Hematopoietic multipotent progenitor cell (in vitro differentiated cells): ENCODE data around the gene RAB23.

DNA sequence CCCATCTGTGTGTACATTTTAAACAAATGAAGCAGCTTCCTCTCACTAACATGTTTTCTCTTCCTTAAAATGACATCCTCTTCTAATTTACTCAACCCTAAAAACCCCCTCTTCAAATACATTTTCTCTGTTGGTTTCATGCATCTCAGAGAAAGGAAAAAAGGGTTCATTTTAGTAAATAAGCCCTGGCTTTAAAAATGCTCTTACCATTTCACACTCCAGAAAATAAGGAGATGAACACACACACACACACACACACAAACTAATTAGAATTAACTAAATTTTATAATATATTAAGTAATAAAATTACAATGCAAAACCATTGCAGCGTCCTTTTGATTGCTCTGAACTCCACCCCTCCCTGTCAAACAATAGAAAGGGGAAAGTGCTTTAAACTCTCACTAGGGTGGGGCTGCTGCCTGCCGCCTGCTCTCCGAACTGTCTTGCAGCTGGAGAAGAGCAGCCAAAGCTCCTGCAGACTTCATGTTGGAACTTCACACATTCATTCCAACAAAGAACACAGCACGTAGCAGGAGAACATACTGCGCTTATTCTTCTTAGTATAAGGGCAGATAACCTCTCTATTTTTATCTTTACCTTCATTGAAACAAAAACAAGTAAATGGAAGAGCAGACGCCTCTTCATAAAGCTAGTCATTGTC, 83.3 kb downstream of the GCLC start:
- CAGE, long polyA plus RNA, result no peak

DNA sequence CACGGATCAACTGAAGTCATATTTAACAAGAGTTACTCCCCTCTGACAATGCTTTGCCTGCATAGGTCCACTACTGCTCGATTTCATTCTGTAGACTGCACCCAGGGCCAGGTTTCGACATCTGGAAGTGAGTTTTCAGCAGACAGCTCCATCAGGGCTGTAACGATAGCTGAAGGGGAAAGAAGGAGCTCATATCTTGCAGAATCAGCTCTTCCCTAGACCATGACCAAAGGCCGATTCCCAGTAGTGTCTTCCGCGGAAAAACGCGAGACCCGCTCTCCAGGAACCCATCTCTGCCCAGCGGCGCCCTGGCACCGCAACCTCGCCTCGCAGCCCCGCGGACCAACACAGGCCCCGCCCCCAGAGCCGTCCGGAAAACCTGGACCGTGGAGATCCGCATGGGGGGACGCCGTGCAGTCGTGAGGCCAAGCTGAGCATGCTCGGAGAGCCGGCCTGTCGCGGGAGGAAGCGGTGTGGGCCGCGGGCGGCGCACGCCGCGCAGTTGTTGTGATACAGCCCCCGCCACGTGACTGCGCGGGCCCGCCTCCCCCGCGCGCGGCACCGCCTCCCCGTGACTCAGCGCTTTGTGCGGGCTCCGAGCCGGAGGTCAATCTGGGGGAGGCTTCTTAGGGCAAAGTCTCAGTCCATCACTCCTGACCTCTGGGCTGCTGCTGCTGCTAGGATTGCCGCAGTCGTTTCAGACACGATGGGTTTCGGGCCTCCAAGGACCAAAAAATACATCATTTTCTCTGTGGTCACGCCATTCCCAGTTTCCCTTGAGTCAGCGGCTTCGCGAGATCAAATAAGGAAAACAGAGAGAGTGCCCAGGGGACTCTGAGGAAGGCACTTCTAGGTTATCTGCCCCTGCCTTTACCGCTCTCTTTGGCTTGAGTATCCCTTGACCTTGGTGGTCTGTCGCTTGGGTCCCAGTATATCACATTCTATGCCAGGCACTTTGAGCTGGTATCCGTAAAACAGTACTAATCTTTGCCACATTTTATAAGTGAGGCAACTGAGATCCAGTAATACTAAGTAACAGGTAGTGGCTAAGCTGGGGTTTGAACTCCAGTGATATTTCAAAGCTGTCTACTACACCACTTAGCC, 3.1 kb upstream of the GCLC start:
- CAGE, long polyA plus RNA, result no peak

- CAGE, long polyA plus RNA, result no peak
Observed at GRCh38 chr6:53734409-53735035, 60.3 kb upstream of the LRRC1 start.

DNA sequence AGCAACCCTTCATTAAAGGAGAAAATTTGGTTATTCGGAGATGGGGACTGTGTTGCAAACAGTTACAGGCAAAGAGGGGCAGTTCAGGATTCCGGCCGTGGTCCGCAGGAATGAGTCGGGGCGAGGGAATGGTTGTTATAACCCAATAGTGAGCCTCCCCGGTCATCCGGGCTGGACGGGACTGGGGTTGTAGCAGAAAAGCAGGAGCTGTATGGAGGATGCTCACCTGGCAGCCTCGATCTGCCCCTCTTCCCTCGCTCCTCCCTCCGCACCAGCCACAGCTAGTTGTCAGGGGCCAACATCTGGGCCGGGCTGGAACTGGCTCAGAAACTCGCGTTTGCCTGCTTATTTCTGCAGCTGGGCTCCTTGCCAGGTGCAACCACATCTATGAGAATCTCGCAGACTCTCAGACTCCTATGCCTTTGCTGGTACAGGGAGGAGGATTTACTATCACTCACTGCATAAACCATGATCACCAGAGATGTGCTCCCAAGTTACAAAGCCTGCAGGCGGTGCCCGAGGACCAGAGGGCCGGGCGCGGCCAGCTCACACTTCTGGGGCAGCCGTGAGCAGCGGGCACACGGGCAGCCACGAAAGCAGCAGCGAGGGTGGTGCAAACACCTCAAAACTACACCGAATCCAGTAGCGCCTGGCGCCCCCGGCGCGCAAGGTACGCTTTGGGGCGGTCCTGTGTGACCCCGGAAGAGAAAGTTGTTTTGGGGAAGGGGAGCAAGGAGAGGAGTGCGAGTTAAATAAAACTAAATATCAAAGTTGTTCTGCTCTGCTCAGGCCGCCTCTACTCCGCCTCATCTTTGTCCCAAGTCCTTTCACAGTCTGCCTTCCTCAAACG, 633 bp upstream of the LRRC1 start:
- CAGE, long polyA plus RNA, result no peak

DNA sequence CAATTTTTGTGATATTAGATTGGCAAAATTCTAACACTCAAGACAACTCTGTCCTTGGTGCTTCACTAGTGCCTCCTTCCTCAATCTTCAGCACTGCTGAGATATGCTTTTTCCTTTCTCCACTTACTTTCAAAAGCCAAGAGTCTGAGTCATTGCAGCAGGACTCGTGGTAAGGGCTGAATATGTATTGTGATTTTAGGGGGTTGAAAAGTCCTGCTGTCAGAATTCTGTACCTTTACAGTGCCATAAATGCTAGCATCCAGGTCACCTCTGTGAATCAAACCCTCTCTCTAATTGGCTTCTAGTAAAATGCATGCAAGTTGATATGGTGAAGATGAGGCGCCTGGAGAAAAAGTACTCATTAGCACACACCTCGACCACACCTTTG, 43.8 kb upstream of the FAM83B start:
- CAGE, long polyA plus RNA, result no peak

DNA sequence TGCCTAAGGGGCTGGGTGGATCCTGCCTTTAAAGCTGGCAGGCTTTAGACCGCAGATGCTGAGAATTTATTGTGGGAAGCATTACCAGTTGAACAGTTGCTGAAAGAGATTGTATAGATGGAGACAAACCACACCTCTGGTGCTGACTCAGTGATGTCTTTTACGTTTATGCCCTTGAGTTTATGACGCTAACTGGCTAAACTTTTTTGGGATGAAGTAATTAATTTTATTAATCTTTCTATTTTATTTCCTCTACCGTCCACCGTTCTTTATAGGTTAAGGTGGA, 1.7 kb downstream of the FAM83B start:
- CAGE, long polyA plus RNA, result no peak

DNA sequence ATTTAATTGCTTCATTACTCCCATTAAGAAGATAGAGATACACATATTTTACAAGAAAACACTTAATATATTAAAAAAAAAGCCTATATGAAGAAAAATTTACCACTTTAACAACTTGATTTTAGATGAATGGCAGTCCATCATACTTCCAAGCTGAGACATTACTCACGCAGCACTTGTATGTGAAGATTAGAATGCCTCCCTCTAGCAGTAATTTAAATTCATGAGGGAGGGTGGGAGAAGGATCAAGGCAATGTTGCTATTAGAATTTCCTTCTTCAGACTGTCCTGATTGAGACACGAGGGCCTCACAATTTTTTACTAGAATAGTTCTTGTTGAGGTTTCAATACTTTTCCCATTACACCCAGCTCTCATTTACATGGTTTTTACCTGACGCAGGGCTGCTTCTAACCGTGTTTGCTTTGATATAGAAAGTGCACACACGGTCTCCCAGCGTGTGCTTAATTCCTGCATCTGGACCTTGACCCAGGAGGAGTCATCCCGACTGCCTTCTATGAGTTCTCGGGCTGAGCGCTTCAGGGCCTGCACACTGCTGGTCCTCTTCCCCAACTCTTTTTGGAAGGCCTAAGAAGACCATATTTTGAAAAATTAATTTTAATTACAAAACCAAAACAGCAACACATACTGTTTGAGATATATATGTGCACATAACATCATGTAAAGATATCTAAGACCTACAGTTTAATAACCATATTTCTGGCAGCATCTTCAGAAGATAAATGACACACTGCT, 235.1 kb upstream of the COL21A1 start:
- CAGE, long polyA plus RNA, result no peak

- CAGE, long polyA plus RNA, result no peak
Observed at GRCh38 chr6:56497661-56498140, 250.3 kb upstream of the COL21A1 start.

DNA sequence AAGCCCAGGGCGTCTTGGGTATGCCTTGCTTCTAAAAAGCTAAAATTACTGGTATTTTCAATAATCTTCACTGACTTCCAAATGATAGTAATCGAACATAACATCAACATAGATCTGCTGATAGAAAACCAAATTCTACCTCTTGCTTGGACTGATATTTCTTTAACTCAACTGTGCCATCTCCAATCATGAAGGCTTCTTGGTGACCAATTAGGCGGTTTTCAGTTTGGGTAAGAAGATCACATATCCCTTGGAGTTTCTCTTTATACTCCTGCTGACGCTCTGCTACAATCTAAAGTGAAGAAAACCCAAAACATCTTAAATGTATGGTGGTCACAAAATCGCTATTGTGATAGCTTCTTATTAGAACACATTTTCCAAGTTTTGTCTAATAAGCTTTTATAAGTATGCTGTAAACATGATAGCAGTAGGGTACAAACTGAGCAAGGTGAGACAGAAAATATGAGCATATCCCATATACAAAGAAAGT, 352.6 kb upstream of the COL21A1 start:
- CAGE, long polyA plus RNA, result no peak

- CAGE, long polyA plus RNA, result no peak
Observed at GRCh38 chr6:56693137-56693751, 261.4 kb downstream of the DST start.

- CAGE, long polyA plus RNA, result no peak
Observed at GRCh38 chr6:56839023-56839481, 115.6 kb downstream of the DST start.

GRCh38 chr6:56875713-56876338, 78.8 kb downstream of the DST start:
- CAGE, long polyA plus RNA, result no peak

- CAGE, long polyA plus RNA, result no peak
Observed at GRCh38 chr6:57172445-57172981, 387 bp downstream of the BAG2 start.

GRCh38 chr6:57222096-57222700, at the start of gene RAB23:
RAB23 (minus strand) TSS chr6:57222307.
- CAGE, long polyA plus RNA, result no peak

DNA sequence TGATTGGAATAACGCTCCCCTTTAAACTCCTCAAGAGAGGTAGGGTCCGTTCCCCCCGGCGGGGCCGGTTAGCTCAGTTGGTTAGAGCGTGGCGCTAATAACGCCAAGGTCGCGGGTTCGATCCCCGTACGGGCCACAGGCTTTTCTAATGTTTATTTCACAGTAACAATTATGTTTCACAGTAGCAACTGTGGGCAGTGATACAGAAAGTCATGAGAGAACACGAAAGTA, 505.4 kb downstream of the PRIM2 start:
- CAGE, long polyA plus RNA, result no peak

- CAGE, long polyA plus RNA, result no peak
Observed at GRCh38 chr6:63478274-63478473, 94.1 kb upstream of the PTP4A1 start.

DNA sequence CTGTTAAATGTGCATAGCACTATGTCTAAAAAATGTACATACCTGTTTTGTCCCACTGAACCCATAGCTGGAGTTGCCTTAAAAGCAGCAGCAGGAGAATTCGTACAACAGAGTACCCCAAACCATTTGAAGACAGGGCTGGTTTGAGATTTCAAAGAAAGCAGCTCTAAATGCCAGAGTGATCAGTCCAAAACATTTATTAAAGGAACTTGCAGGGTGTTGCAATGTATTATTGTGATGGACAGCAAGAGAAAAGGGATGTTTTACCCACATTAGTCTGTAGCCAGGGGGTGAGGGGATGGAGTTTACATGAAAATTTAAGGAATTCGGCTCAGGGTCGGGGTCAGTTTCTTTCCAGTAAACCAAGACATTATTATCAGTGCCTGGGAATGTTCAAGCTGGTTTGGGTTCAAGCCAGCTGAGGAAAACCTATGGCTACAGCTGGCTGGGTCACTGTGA, 6.2 kb upstream of the PTP4A1 start:
- CAGE, long polyA plus RNA, result no peak

DNA sequence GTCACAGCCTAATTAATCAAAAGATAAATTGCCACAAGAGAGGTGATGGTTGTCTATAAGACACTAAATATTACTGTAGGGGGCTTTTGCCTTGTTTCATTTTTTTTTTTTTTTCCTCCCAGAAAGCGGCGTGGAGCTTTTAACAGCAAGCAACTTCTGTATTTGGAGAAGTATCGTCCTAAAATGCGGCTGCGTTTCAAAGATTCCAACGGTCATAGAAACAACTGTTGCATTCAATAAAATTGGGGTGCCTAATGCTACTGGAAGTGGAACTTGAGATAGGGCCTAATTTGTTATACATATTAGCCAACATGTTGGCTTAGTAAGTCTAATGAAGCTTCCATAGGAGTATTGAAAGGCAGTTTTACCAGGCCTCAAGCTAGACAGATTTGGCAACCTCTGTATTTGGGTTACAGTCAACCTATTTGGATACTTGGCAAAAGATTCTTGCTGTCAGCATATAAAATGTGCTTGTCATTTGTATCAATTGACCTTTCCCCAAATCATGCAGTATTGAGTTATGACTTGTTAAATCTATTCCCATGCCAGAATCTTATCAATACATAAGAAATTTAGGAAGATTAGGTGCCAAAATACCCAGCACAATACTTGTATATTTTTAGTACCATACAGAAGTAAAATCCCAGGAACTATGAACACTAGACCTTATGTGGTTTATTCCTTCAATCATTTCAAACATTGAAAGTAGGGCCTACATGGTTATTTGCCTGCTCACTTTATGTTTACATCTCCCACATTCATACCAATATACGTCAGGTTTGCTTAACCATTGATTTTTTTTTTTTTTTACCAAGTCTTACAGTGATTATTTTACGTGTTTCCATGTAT, 7.9 kb downstream of the PTP4A1 start:
- CAGE, long polyA plus RNA, result no peak

GRCh38 chr6:63584250-63584625, 12.0 kb downstream of the PTP4A1 start:
- CAGE, long polyA plus RNA, result no peak

- CAGE, long polyA plus RNA, result no peak
Observed at GRCh38 chr6:63677301-63677850, 41.8 kb downstream of the PHF3 start.